Placental epithelial cell (primary cell): ENCODE measurements around the genes DUS4L, LAMB1, THAP5 and LRRN3.

- CAGE, long polyA plus RNA: no peak
These were observed 52.3 kb downstream of the CCDC71L start for GRCh38 chr7:106608592-106609105.

- CAGE, long polyA plus RNA: no peak
These were observed 95.1 kb upstream of the PIK3CG start for GRCh38 chr7:106770034-106770359.

- CAGE, long polyA plus RNA: no peak
These were observed 90.6 kb upstream of the PIK3CG start for GRCh38 chr7:106774461-106774862.

DNA sequence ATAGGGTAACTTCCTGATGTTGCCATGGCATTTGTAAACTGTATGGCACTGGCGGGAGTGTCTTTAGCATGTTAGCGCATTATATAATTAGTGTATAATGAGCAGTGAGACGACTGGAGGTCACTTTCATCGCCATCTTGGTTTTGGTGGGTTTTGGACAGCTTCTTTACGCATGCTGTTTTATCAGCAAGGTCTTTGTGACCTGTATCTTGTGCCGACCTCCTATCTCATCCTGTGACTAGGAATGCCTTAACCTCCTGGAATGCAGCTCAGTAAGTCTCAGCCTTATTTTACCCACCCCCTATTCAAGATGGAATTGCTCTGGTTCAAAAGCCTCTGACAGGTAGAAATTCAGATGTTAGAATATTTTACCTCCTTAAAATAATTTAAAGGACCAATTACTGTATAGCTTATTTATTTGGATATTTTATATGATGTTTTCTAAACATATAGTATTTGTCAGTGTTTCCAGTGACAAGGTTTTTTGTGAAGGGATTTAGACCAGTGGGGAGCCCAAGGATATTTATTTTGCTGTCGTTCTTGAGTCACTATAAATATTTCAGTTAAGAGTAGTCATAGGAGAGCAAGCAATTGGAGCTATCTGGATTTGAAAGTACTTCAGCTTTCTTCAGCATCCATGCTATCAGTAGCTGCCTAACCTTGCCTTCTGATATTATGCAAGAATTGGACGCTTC is 90.0 kb upstream of the PIK3CG start:
- CAGE, long polyA plus RNA: no peak

DNA sequence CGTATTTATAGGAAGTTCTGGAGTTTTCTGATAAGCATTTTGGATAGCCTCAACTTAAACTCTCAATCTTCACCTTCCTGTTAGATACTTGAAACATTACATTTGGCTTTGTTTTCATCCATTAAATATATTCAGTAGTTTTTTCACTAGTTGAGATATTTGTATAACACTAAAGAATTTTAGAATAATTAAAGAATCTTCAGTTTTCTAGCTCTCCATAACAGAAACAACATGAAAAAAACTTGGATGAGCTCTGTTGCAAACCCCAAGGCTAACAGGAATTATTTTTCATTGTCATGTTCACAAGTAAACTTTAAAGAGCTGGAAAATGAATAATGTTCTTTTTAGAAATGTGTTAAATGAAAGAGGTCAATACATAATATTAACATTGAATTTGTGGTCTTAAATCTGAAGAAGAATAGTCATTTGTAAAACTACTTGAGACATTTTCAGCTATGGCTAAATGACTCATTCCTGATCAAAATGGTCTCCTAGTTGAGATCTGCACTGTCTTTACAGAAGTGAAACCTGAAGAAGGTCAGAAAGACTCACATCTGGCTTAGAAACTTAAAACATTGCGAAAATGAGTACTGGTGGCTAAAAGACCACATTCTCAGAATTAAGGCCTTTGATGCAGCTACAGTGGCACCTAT is 5.8 kb downstream of the PIK3CG start:
- CAGE, long polyA plus RNA: no peak

- CAGE, long polyA plus RNA: no peak
These were observed 14.0 kb downstream of the PIK3CG start for GRCh38 chr7:106879056-106879485.

DNA sequence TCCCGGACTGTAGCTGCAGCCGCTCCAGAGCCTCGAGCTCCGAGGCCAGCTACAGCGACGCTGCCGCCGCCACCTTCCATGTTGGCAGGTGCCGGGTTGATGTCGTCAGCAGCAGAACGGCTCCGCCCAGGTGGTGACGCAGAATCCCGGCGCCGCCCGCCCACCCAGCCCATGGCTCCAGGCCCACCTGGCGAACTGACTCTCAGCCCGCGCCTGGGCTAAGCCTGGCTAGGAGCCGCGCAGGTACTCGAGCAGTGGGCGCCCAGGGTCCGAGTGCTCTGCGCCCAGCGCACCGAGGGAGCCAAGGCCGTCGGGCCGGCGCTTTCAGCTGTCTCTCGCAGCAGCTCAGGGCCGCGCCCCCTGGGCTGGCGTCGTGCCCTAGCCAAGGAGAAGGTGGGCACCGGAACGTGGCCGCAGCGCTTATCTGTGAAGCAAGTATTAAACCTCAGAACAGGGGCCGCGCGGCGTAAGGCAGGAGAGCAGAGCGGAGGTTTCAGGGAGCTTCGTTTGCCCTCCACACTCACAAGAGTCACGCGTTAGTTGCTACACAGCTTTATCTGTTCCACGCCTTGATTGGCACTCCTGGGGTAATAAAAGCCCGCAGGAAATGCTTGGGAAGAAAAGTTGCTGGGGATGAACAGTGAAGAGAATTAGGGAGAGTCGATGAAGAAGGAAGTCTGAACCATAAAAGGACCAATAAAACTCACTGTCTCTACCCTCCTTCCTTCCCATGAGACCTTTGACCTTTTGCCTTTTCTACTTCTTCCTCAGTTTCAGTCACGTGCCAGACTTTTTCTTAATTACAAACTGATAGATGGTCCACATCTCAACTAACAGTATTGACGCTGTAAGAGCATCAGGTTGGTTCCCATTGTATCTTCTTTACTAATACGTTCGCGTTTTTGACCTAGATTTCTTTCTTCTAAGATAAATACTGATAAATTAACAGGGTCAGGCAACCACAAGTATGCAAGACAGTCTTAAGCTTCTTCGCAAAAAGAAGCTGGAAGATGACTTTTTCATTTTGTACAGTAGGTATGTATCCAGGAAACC is at the start of gene DUS4L:
Gene DUS4L (plus strand): TSS at position 155 of the 1,053 bp plus-strand sequence.
- CAGE, long polyA plus RNA: no peak

DNA sequence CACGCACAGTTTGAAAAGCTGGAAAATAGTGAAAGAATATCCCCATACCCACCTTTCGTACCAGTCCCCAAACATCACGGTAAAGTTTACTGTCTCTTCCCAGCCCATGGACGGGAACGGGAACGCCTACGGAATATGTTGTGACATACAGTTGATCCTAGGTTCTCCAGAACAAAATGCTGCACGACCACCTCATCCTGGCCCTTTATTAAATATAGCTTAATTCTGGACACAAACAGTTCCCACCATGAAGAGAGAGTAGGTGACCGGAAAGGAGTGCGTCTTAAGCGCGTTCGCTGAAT is 462 bp upstream of the BCAP29 start:
- CAGE, long polyA plus RNA: no peak

DNA sequence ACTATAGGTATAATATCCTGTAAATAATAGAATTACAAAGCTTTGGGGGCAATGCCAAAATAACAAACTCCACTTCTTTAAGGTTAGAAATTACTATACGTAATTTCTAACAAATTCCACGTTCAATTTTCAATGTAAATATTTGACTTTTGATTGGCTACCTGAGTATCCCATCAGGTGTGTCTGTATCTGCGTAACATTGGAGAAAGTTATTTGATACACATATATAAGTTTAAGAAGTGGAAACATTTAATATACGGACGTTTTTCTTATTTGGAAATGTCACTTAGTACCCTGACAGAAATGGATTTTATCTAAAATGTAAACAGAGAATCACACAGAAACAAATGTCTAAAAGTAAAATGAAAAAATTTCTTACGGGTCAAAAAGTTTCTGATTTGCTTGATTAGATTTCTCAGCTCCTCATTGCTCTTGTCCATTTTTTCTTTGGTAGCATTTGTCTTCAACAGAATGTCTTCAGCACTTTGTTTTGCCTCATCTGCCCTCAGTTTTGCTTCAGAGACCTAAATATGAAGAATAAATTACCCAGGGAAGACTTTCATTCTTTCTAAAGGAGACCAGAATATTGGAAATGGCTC is 40.1 kb downstream of the DLD start:
- CAGE, long polyA plus RNA: no peak

DNA sequence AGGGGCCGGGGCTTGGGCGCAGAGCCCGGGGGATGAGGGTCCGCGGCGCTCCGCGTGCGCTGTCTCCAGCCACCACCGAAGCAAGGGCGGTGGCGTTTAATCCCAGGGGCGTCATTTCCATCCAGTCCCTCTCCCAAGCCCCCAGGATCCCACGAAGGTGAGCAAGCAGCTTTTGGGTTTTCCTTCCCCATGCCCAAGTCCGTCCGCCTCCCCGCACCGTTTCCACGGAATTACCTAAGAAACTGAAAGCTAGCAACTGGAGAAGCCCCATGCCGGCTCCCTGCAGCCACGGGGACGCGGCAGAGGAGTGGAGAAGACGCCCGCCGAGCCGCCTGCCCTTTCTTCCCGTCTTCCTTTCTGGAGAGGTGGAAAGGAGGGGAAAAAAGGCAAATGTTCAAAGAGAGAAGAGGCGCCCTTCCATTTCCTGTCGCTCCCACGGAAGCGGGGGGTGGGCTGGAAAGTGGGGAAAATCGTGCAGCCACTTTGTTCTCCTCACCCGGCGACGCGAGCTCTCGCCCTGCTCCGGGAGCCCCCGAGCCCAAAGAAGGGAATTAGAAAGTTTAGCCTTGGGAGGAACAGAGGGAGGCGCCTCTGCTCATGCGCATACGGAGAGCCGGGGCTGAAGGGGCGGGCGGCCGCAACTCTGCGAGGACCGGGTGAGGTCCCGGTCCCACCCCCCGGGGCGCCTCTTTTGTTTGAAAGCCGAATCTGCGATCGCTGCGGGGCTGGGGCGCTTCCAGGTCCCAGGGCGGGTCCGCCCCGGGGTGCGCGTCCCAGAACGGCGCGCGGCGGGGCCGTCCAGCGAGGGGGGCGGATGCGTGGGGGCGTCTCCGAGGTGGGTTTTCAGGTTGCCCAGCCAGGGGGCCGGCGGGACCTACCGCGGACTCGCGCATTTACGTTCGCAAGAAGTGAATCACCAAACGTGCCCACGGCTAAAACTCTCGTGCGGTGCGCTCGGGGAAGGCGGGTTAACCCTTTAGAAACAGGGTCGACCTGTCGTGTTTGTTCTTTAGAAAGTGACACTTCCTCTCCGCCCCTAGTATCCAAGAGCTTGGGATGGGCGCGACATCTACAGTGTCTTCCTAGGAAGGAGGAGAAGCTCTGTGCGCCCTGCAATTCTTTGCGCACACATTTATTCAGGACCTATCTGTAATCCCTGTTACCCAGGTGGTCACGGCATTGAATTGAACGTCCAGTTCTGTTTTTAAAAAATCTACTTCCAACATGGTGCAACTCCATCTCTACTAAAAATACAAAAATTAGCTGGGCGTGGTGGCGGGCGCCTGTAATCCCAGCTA is at the start of gene LAMB1:
Gene LAMB1 (minus strand): TSS at position 547 of the 1,298 bp plus-strand sequence.
- CAGE, long polyA plus RNA: no peak

GRCh38 chr7:108135498-108136053 is 5.4 kb upstream of the LAMB4 start:
- CAGE, long polyA plus RNA: no peak

- CAGE, long polyA plus RNA: no peak
These were observed 7.8 kb downstream of the PNPLA8 start for GRCh38 chr7:108518229-108518435.

DNA sequence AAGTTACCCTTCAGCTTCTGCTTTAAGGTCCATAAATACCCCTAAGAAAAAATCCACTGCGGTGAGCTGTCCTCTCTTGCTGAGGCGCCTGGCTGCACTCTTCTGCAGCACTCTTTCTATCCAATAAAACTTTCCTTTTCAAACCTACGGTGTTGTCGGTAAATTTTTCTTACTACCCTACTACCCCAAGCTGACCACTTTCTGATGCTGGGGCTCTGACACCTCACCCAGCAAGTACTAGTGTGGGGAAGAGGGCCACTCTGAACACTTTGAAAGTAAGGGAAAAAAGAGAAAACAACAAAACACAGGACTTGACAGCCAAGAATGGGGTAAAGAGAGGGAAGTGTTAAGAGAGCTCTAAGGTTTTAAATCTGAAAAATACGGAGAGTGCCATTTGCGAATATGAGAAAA is 2.3 kb downstream of the PNPLA8 start:
- CAGE, long polyA plus RNA: no peak

- CAGE, long polyA plus RNA: no peak
These were observed at the start of gene THAP5 for GRCh38 chr7:108568858-108569733. Gene THAP5 (minus strand): TSS chr7:108569706.

GRCh38 chr7:110523103-110523302 is 567.9 kb upstream of the LRRN3 start:
- CAGE, long polyA plus RNA: no peak

DNA sequence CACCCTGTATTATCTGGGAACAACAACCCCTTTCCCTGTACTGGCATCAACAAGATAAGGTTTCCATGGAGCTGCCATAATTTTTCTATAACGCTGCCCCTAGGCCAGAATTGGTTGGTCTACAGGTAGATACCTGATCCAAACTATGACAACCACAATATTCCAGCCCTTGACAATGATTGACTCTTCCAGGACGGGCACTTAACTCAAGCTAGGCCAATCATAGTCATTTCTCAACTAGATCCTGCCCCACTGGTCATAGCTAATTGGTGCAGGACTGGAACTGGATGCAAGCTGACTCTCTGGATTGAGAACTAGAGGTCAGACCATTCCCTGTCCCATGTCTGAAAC is 218.5 kb upstream of the LRRN3 start:
- CAGE, long polyA plus RNA: no peak

- CAGE, long polyA plus RNA: no peak
These were observed at the start of gene LRRN3 for GRCh38 chr7:111090960-111091718. Gene LRRN3 (plus strand): TSS chr7:111091127.

DNA sequence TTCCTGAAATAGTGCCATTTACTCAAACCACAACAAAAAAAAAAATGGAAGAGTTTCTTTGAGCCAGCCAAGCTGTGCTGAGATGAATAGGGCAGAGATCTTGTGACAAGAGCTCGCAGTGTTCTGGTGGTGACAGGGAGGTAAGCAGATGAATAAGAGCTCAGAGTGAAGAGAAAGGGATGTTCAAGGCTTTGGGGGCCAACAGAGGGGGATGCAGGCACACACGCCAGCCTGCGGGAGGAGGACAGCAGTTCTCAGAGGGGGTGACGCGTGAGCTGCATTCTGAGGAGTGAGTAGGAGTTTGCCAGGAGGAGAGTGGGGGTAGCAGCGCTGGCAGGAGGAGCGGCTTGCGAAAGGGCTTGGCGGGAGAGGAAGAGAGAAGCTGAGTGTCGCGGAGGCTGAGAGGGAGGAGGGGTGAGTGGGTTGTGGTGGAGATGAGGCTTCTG is 194.5 kb upstream of the IMMP2L start:
- CAGE, long polyA plus RNA: no peak

DNA sequence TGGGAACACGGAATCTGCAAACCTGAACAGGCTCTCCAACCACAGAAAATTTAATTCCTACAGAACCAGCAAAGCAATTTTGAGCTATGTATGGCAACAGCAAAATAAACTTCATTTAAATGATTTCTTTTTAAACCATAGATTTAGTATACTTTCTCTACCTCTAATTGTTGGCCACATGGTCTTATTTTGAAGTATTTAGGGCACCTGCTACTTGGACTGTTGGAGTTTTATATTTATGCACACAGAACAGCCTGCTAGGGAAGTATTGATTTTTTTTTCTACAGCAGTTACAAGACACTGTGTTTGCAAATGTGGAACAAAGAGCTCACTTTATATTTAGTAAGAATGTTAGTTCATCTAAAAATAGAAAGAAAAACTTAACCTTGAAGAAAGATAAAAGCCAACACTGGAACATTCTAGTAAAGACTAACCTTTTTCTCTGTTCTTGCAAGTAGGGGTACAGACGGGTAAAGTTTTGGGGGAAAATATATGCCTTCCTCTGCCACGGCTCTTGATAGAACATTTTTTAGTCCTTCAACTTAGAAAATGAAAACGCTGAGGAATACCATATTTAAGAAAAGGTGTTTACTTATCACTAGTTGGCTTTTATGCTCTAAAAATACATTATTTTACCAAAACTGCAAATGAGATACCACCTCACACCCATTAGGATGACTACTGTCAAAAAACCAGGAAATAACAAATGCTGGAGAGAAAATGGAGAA is 241.1 kb upstream of the IMMP2L start:
- CAGE, long polyA plus RNA: no peak

- CAGE, long polyA plus RNA: no peak
These were observed 245.1 kb downstream of the DOCK4 start for GRCh38 chr7:111960989-111961611.